Ureter (tissue), 1 donor: ENCODE results near the genes UPP1 and ABCA13.

- PRO-cap = no peak
Observed at GRCh38 chr7:47458058-47458806, 123.7 kb downstream of the TNS3 start.

DNA sequence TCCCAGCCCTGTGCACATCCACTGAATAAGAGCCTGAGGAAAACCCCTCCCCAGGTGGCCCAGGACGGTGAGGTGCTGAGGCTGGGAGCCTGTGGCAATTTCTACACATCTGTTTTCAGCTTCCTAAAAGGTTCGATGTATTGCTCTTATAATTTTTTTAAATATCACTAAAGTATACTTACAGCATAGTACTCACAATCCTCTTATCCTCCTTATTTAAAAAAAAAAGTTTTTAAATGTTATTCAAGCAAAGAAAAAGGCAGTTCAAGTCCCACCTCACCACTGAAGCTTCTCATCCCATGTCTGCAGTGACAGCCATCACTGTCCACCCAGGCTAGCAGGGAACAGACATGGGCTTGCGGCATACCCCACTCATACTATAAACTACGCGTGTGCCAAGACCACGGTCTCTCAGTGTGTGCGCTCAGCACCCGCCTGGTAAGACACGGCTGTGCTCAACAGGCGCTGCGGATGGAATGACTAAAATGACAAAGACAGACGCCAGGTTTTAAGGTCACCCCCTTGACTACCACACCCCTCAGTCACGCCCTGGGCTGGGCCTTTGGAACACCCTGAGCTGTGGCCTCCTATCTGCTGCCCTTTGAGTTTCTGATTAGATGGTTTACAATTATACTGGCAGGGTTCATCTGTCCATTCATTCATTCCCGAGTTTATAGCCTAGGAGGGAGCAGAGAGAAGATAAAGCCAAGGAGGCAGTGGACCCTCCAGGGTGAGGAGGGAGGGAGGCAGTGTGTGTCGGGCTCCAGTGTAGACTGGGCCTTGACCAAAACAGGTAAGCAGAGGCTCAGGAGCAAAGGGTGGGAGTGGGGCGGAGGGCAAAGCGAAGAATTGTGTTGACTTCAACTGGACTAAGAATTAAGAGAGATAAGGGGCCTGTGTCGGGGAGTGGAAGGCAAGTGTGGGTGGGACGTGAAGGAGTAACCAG lies 35.2 kb downstream of the TNS3 start:
- PRO-cap = no peak

- PRO-cap = no peak
Observed at GRCh38 chr7:47571208-47572526, 10.2 kb downstream of the TNS3 start.

DNA sequence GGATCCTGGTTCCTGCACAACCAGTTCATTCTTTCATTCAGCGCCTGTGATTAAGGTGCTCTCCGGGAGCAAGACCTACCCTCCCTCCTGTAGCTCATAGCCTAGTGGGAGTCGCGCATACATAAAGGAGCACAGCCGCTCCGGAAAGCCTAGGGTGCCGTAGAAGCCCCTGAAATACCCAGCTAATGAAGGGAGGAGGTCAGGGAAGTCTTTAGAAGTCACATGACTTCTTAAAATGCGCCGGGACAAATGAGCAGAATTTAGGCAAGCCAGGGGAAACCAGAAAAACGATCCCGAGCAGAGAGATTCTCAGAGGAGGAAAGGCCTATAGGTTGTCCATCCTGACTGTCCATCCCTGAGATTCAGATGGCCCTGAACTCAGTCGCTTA lies 526 bp upstream of the TNS3 start:
- PRO-cap = no peak

GRCh38 chr7:47601185-47601970 lies 19.5 kb upstream of the TNS3 start:
- PRO-cap = no peak

DNA sequence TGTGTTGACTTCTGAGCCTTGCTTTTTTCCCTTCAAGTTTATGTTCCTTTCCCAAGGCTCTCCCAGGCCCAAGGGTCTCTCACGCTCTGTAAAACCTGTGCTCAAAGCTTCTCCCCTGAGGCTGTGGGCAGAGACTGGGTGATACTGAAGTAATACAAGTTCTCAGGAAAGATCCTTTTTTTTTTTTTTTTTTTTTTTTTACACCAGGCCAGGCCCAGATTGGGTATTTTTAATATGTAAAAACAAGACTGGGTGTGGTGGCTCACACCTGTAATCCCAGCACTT lies 88.2 kb upstream of the TNS3 start:
- PRO-cap = no peak

DNA sequence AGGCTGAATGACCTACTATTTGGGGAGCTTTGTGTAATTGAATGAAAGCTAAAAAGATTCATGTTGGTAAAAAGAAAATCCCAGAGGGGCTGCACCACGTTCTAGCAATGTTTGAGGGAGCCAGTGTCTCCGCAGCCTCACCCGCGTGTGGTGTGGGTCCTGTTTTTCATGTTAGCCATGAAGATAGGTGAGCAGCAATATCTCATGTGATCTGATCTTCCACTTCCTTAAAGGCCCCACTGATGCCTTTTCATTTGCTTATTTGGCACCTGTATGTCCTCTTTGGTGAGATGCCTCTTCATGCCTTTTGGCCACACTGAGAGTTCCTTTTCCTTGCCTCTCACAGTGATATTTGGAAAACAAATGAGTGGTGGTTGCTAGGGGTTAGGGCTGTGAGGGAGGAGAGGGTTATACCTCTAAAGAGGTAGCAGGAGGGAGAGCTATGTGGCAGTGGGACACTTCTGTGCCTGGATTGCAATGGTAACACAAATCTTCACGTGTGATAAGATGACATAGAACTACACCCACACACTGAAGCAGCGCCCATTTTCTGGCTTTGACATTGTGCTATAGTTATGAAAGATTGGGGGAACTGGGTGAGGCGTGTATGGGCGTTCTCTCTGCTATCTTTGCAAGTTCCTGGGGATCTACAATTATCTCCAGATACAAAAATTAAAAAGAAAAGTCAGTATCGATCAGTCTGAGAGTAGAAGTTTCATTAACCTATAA lies 90.4 kb upstream of the TNS3 start:
- PRO-cap = no peak

DNA sequence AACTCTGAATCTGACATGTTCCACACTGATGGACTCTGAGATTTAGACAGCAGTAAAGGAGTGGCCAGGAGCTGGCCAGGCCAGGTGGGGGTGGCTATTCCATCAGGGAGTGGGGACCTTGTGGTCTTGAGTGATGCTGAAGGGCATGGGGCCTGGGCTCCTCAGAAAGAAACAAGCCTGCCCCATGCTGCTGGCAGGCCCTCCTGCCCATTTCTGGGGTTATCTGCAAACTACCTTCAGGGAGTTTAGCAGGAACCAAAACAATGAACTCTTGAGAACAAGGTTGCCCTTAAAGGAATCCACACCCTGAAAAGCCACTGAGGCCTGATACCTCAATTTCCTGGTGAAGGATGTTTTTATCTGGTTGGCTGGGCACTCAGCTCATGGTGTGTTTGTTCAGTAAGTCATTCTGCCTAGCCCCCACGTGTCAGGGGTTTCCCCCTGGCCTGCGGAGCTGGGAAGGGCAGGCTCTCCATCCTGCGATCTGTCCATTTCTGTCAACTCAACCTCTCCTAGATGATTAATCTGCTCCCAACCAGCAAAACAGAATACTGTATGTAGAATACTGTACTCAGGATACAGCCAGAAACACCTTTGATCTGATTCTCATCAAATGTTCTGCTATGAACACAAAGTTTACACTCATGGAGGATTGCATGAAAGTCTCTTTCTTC lies 143.4 kb upstream of the TNS3 start:
- PRO-cap = no peak

- PRO-cap = no peak
Observed at GRCh38 chr7:47783731-47784311, 164.4 kb downstream of the PKD1L1 start.

DNA sequence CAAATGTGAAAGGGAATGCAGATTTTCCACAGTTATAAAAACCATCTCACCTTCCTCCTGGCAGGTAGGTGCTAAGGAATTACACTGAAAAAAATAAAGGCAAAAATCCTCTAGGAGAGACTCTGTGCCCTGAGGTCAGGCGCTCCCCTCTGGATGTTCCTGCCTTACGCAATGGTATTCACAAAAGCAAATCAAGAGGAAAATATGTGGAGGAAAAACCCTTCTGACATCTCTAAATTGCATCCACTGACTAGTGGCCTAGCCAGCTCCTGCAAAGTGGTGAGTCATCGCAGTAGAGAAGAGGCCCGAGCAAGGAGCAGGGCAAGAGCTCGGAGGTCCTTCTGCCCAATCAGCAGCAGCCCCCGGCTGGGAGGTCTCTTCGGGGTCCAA lies 161.8 kb downstream of the PKD1L1 start:
- PRO-cap = no peak

DNA sequence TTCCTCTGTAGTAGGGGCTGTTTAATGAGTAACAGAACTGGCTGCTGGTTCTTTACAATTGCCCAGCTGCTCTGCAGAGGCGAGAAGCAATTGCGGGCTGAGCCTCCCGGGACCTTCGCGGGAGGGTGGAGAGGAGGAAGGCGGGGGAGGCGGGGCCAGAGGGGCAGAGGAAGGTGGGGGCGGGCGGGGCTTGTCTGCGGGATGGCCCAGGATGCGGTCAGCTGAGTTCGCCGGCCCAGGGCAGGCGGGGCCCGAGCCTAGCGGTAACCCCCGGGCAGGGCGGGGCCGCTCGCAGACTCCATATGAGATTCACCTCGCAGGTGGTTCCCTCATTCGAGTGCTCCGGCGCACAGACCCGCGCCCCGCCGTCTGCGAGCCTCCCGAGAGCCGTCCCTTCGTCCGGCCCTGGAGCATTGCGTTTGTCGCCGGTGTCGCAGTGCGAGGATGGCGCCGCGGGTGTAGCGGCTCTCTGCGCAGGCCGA lies at the start of gene UPP1:
Gene UPP1 (plus strand): TSS at position 332 of the 482 bp plus-strand sequence.
- PRO-cap = bidirectional peak, plus-strand start at position 332 of the sequence, minus-strand start at position 119 of the sequence

GRCh38 chr7:48090587-48090936 lies 1.5 kb downstream of the UPP1 start:
- PRO-cap = no peak

DNA sequence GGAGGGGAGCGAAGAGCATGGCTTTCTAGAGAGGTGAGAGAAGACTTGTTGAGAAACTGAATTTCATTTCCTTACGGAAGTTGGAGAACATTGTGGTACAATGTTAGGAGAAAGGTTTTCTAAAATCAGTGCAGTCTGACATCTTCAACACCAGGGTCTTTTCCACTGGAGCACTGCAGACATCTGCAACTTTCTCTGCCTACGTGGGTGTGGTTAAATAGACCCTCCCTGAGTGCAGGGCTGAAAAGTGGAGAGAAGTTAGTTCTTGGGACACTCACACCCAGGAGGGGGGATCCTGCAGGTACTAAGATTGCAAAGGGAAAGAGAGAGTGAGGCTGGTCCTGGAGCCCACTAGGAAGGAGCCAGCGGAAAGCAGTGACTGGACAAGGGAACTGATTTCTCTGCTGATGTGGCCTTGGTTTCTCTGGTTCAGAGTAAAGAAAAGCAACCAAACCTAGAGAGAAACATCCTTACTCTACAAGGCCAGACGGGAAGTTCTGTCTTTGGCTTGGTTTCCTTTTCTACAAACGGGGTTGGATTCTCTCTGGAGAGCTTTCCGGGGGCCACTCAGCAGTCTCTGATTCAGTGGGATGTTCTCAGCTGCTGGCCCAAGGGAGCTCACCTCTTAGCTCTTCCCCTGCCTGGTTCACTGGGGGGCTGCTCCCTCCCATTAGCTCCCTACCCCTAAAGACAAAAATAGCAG lies 2.5 kb downstream of the UPP1 start:
- PRO-cap = no peak

DNA sequence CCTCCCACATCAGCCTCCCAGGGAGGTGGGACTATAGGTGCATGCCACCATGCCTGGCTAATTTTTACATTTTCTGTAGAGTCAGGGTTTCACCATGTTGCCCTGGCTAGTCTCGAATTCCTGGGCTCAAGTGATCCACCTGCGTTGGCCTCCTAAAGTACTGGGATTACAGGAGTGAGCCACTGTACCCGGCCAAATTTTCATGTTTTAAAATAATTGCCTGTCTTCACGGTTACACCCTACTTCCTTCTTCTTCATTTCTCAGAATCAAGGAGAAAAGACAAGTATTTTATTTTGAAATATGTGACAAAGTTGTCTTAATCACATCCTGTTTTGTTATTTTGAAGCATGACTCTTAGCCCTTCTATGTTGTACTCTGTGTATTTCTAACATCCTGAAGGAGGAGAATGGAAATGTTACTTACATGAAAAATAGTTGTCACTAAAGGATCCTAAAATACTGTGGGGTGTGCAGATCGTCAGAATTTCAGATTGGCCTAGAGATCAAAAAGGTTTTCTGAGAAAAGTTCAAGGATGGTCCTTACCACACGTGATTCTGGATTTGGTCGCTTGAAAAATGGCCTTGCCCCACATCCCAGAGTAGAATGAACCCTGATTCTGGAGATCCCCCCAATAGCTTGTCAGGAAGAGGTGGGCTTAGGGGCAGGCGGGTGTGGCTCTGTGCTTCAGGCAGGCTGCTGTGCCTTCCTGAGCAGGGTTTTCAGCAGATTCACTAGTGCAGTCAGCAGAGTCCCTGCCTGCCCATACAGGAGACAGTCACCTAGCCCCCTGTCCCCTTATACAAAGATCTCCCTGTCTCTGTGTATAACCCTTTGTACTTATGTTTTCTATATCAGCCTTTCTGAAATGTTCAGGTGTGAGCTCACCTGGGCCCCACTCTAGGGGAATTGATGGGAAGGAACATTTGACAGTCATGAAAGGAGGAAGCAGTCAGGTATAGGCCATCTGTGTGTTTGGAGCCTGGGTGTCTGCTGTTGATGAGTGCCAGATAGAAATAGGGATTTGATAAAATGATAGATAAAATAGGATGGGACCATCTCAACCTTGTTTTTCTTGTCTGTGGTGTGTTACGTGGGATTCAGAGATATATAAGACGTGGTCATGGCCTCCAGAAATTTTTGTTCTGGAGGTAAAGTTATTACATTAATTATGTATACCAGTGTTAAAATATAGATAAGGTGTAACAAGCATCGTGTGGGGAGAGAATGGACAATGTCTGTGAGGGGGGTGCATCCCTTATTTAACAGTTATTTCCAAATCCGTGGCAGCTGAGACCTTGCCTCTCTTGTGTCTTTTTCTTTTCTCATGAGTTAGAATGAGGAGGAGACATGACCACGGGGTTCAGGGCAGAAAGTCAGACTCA lies 8.8 kb downstream of the UPP1 start:
- PRO-cap = no peak

GRCh38 chr7:48170980-48171643 lies at the start of gene ABCA13:
Gene ABCA13, plus strand, starts transcription at chr7:48171458.
- PRO-cap = no peak

DNA sequence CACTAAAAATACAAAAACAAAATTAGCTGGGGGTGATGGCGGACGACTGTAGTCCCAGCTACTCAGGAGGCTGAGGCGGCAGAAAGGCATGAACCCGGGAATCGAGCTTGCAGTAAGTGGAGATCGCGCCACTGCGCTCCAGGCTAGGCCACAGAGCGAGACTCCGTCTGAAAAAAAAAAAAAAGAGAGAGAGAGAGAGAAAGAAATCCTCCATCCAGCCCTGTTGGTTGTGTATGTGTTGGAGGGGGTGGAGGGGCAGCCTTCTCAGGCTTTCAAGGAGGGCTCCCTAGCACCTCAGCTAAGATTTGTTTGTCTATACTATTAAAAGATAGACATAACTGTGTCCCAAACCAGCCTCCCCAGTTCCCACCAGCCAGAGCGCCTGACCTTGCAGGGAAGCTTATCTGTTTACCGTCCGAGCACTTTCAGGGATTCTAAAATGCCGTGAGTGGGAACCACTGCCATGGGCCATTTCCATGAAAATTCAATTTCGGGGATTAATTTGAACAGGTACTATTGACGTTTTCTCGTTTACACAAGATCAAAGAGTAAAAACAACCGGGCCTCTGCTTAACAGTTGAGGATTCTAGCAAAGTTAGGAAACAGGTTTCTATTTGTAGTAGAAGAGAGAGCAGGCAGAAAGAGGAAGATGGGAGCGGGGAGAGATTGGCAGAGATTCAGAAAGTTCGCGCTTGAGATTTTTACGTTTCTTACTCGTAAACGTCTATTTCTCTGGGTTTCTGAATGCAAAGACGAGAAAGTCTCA lies 800 bp upstream of the VWC2 start:
- PRO-cap = no peak

GRCh38 chr7:50167540-50167985 lies 71.9 kb downstream of the SPATA48 start:
- PRO-cap = no peak

- PRO-cap = no peak
Observed at GRCh38 chr7:50206263-50207186, 98.0 kb upstream of the IKZF1 start.

- PRO-cap = no peak
Observed at GRCh38 chr7:50306142-50306854, 1.8 kb downstream of the IKZF1 start.

DNA sequence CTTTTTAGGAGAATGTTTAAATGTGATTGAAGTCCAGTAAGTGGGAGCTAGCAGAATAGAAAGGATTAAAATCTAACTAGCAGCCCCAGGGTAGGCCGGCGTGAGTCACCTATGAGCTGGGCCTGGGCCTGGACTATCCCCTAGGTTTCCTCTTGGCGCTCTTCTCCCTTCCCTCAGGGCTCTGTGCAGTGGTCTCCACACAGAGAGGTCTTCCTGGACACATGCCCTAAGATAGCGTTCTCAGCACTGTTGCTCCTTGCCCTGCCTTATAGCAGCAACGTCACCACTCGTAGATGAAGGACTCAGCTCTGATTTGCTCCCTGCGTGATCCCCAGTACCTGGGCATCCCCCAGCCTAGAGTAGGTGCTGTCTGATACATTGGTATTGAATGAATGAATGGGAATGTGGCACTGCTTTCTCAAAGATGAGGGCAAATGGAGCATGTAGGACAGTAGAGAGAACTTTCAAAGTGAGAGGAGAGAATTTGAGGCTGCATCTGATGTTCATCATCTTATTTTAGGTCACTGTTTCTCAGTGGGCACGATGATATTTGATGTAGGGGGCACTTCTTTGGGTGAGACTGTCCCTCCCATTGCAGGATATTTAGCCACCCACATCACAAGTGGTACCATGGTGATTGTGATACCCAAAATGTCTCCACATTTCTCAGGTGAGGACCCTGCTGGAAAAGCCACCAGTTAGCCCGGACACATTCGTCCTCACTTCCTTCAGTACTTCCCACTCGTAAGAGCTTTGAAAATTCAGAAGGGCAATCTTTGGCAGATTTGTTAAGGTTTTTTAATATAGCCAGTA lies 32.9 kb downstream of the IKZF1 start:
- PRO-cap = no peak